B cell (primary cell): ENCODE measurements around the genes AWAT1, P2RY4, KIF4A, FOXO4, NLGN3, OGT and GCNA.

GRCh38 chrX:70135315-70135602 is 2.0 kb downstream of the IGBP1 start:
- PRO-cap: no peak
- CAGE, long polyA plus RNA: no peak

GRCh38 chrX:70150079-70150518 is 16.9 kb downstream of the IGBP1 start:
- PRO-cap: no peak
- CAGE, long polyA plus RNA: no peak

- PRO-cap: no peak
- CAGE, long polyA plus RNA: no peak
Observed at GRCh38 chrX:70234322-70234696, at the start of gene AWAT1. TSS of gene AWAT1 (plus strand) at chrX:70234655.

GRCh38 chrX:70260077-70260418 is at the start of gene P2RY4:
TSS of gene P2RY4 (minus strand) at chrX:70260204.
- PRO-cap: no peak
- CAGE, long polyA plus RNA: no peak

DNA sequence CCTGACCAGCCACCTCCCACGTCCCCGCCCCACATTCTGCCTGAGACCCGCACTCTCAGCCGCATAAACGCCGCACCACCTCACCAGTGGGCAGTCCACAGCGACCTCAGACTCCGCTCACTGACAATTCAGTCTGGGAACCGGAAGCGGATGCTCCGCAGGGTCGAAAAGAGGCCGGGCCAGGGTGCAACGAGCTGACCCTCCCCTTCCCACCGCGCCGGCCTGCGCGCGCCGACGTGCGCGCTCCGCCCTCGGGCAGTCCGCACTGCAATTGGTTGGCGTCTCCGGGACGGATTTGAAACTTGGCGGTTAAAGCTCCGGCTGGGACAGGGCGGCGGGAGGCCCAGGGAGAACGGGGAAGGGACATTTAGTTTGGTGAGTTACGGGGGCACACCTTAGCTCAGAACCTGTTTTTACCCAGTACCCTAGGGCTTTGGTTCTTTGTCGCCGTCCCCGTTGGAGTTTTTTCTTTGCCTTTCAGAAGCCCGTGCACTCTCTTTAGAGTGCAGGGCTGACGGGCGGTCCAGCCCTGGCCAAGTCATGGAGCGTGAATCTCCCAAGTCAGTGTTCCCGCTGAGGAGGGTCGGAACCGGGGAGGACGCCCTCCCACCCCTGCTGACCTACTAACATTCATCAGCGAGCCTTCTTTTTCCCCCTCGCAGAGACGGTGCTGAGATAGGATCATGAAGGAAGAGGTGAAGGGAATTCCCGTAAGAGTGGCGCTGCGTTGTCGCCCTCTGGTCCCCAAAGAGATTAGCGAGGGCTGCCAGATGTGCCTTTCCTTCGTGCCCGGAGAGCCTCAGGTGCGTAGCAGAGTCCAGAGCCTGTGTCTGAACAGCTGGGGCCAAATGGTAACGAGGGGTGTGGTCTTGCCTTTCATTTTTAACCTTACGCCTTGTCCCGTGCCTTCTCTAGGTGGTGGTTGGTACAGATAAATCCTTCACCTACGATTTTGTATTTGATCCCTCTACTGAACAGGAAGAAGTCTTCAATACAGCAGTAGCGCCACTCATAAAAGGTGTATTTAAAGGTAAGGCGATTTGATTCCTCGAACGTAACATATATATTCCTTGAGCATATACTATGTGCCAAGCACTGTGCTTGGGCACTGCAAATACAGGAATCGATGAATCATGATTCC is at the start of gene KIF4A:
TSS of gene KIF4A (plus strand) at position 329 of the 1,141 bp plus-strand sequence.
- PRO-cap: unidirectional peak, minus-strand start at position 135 of the sequence
- CAGE, long polyA plus RNA: no peak

DNA sequence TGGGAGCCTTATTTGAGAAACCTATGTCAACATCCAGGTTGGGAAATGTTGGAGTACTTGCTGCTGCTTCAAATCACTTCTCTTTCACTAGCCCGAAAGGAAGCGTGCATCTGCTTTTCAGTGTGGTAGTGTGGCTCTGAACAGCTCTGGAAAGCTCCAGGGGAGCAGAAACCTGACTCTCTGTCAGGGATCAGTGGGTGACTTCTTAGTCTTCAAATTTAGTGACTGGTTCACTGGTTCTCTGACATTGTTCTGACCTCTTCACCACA is 36.8 kb downstream of the DLG3 start:
- PRO-cap: no peak
- CAGE, long polyA plus RNA: no peak

GRCh38 chrX:71020146-71020711 is 47.9 kb downstream of the SNX12 start:
- PRO-cap: no peak
- CAGE, long polyA plus RNA: no peak

- PRO-cap: no peak
- CAGE, long polyA plus RNA: no peak
Observed at GRCh38 chrX:71059090-71059953, 8.8 kb downstream of the SNX12 start.

GRCh38 chrX:71060543-71060970 is 7.6 kb downstream of the SNX12 start:
- PRO-cap: no peak
- CAGE, long polyA plus RNA: no peak

GRCh38 chrX:71095514-71096734 is at the start of gene FOXO4:
TSS of gene FOXO4 (plus strand) at chrX:71095851.
- PRO-cap: bidirectional peak, plus-strand start at chrX:71095851, minus-strand start at chrX:71095717; bidirectional peak, plus-strand start at chrX:71096229, minus-strand start at chrX:71096018
- CAGE, long polyA plus RNA: no peak

DNA sequence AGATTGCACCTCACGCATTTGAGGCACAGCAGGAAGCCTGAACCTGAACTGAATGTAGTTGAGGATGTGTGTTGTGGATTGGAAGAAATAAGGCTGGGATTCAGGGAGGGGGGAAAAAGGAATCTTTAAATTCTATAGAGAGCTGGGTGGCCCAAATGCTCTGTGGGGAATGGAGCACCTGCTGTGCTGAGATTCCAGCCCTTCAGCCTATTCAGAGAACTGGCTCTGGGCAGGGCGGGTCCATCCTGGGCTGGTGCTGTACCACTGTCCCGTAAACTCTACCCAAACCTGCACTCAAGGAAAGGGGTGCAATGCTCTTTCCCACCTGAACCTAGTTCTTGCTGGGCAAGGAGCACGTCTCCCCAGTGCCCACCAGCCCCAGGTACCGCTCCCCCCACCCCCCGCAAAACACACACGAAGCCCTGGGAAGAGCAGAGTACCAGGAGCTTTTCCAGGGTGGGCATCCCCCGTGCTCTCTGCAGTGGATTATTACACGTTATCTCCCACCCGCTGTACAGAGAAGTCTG is 4.2 kb downstream of the FOXO4 start:
- PRO-cap: no peak
- CAGE, long polyA plus RNA: no peak

DNA sequence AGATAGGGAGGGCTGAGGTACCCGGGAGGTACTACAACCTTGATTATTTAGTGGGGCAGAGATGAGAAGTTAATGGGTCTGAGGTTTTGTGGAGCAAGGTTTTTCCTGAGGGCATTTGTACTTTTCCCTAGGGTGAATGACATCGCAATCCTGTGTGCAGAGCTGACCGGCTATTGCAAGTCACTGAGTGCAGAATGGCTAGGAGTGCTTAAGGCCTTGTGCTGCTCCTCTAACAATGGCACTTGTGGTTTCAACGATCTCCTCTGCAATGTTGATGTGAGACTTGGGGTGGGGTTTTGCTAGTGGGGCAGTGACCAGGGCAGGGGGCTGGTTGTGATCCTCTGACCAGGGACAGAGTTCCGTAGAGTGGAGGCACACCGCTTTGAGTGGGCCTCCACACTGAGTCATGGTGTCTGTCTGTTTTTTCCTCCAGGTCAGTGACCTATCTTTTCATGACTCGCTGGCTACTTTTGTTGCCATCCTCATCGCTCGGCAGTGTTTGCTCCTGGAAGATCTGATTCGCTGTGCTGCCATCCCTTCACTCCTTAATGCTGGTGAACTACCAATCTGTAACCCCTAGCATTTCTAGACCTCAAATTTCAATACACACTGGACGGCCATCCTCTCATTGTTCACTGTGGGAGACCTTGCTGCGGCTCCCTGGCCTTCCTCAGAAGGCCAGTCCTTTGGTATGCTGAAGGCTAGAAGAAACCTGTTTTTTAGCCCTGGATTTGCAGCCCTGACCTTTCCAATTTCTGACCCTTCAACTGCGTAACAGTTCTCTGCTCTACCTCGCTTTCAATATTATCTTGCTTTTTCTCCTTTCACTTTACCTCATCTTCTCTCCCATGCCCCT is 10.0 kb downstream of the MED12 start:
- PRO-cap: no peak
- CAGE, long polyA plus RNA: no peak

GRCh38 chrX:71144578-71144974 is at the start of gene NLGN3:
TSS of gene NLGN3 (plus strand) at chrX:71144841.
- PRO-cap: no peak
- CAGE, long polyA plus RNA: no peak

- PRO-cap: no peak
- CAGE, long polyA plus RNA: no peak
Observed at GRCh38 chrX:71164129-71164583, 19.5 kb downstream of the NLGN3 start.

GRCh38 chrX:71252466-71253605 is 1.1 kb downstream of the ZMYM3 start:
- PRO-cap: no peak
- CAGE, long polyA plus RNA: no peak

DNA sequence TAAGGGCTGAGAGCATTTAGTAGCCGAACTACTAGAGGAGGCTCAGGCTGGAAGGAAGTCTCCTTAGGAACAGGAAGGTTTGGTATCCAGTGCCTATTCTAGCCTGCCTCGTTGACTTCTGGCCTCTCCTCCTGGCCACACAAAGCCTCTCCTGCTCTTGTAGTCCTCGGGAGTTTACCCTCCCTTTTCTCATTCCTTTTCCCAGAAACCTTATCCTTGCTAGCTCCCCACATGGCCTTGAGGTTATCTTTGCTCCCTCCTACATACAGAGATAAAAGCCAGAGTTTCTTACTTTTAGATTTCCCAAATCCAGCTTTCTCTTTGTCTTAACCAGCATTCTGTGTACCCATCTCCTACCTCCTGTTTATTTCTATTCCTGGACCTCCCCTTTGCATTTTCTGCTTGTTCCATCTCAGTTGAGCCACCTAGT is 1.6 kb upstream of the ZMYM3 start:
- PRO-cap: no peak
- CAGE, long polyA plus RNA: no peak

GRCh38 chrX:71533006-71533604 is at the start of gene OGT:
TSS of gene OGT (plus strand) at chrX:71533104.
- PRO-cap: bidirectional peak, plus-strand start at chrX:71533105, minus-strand start at chrX:71532896; bidirectional peak, plus-strand start at chrX:71533298, minus-strand start at chrX:71533232
- CAGE, long polyA plus RNA: start-site peak on the plus strand at chrX:71533098-71533110, 55 and 82 reads in 2 replicates

GRCh38 chrX:71540965-71541802 is 8.3 kb downstream of the OGT start:
- PRO-cap: unidirectional peak, minus-strand start at chrX:71541253
- CAGE, long polyA plus RNA: no peak

DNA sequence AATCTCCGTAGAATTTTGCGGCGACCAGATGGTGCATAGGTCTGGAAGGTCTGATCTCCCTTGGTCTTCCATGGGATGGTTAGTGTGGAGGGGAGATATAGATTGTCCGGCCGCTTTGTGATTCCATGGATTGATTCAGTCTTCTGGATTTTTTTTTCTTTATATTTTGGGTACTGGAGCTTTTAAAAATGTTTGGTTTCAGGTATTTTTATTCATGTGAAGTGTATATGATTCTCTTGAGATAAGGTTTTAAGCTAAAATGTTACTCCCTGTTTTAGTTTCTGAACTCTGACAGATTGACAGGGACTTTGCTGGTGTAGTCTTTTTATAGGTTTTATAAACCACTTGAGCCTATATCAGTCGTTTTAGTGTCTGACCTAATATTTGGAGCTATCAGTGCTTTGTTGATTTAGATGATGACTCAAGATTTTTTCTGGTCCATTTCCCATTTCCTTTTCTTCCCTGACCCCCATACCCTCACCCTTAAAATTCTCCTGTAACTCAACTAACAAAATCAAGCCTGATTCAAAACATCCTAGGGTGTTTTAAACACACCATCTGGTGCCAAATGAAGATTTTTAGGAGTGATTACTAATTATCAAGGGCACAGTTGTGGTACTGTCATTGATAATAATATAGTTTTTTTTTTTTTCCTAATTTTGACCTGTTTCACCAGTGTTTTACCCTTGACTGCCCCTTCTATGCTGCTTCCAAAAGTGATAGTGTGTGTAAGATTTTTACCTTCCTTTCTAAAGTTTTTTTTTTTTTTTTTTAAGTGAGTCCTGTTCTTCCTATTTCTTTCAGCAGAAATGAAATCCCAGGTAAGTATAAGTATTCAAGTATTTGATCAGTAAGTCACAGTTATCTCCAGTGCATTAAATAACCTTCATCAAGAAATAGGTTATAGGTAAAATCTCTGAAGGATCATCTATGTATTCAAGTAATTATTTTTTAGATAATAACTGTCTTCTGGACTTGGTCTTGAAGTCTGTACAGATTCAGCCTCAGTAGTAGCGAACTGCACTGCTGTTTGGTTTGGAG is 3.9 kb upstream of the GCNA start:
- PRO-cap: no peak
- CAGE, long polyA plus RNA: no peak

DNA sequence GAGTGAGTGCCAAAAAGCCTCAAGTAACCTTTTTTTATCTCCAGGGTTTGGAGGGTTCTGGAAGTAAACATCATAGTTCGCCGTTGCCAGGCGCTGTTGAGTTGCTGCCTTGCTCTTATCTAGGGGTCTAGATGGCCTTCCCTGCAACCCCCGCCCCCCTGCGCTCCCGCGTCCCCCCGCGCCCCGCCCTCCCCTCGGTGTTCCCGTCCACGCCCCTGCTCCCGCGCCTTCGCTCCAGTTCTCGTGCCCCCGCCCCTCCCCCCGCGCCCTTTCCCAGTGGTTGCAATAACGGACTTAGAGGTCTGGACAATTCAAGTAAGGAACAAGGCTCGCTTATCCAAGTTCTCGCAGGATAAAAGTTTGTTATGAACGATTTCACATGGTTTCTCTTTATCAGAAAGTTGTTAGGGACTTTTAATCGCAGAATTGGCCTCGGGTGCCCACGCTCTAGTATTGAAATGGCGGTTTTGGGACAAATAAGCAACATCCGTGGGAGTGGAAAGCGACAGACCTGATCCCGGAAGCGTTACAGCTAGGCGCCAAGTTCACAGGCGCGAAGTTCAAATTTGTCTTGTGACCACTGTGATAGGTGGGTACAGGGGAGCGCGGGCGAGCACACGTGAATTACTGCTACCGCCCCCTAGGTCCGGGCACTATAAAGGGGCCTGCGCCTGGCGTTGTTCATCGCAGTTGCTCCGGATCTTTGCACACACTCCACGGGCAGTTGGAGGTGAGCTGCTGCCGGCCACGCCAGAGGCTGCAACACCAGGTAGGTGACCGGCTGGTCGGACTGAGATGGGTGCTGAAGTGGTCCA is at the start of gene GCNA:
TSS of gene GCNA (plus strand) at position 684 of the 815 bp plus-strand sequence.
- PRO-cap: no peak
- CAGE, long polyA plus RNA: no peak